ENCODE measurements around a stretch of chr4.

DNA sequence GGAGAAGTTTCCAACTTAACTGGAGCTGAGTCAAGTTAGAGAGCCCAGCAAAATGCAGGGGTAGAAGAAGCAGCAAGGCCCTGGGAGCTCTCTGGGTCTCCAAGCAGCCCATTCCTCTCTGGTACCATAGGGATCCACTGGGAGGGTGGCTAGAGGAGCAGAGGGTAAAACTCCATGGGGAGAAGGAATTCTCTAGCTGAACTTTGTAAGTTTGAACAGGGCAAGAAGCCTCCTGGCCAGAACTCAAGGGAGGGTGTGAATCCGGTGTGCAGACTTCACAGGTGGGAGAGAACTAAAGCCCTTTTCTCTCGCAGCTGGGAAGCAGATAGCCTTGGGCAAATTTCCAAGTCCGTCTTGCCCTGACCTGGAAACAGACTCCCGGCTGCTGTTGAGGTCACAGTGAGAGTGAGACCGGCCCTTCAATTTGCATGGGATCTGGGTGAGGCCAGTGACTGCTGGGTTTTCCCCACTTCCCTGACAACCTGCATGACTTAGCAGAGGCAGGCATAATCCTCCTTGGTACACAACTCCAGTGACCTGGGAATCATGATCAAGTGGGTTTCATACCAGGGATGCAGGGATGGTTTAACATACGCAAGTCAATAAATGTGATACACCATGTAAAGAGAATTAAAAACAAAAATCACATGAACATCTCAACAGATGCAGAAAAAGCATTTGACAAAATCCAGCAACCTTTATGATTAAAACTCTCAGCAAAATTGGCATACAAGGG is 94.5 kb upstream of the ZNF827 start:
- PRO-cap, 2 experiments, result no peak in any of the 2 experiments

DNA sequence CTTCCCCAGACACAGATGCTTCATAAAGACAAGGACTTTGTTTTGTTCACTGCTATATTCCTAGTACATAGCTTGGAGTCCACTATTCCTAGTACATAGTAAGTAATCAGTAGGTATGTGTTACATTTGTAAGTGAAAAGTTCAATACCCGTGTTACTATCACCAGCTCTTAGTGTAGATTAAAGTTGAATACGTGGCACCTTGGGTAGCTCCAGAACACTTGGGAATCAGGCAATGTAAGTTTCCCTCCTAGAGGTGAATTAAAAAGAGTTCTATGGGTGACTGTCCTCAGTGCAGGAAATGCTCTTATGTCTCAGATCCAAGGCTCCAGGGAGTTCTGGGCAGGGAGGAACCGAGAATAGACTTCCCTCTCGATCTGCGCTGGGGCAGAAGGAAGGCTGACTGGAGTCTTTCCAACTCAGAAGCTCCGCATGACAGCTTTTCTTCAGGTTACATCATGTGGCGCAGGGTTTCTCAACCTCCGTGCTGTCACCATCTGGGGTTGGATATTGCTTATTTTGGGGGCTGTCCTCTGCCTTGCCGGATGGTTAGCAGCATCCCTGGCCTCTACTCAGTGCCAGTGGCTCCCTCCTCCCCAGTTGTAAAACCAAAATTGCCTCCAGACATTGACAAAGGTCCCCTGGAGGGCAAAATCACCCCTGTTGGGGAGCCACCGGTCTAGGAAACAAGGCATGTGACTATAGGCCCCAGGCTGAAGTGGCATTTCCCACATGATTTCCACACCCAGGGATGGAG is 21.2 kb downstream of the REELD1 start:
- PRO-cap, 2 experiments, result no peak in any of the 2 experiments

DNA sequence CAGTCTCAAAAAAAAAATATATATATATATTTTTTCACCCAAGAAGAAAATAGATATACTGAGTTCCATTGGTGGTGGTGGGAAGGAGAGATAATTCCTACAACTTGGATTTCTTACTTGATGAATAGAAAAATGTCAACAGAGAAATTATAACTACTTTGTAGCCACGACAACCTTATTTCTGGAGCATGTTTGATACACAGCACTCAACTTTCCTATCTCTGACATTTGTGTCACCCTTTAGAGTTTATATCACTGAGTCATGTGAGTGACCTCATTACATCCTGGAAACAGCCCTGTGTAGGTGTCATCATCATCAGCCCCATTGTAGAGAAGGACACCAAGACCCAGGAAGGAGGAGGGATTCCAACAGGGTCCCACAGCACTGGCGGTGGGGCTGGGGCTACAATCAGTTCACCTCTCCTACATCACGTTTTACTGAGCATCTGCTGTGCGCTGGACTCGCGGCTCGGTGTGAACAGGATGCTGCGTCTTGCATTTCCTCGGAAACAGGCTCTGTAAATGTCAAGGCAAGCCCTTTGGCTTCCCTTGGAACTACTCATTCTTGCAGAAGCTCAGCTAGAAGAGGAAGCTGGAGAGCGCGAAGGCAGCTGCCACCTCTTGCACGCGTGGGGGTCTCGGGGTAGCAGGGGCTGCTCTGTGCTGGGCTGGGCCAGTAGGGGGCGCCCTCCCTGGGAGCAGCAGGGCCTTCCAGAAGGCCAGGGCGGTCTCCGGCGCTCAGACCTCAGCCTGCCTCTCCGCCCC is 28.8 kb downstream of the REELD1 start:
- PRO-cap, 2 experiments, result peak in 2 of 2 experiments; most common plus-strand start position 328 of the sequence (in 1); most common minus-strand start position 223 of the sequence (in 2)

DNA sequence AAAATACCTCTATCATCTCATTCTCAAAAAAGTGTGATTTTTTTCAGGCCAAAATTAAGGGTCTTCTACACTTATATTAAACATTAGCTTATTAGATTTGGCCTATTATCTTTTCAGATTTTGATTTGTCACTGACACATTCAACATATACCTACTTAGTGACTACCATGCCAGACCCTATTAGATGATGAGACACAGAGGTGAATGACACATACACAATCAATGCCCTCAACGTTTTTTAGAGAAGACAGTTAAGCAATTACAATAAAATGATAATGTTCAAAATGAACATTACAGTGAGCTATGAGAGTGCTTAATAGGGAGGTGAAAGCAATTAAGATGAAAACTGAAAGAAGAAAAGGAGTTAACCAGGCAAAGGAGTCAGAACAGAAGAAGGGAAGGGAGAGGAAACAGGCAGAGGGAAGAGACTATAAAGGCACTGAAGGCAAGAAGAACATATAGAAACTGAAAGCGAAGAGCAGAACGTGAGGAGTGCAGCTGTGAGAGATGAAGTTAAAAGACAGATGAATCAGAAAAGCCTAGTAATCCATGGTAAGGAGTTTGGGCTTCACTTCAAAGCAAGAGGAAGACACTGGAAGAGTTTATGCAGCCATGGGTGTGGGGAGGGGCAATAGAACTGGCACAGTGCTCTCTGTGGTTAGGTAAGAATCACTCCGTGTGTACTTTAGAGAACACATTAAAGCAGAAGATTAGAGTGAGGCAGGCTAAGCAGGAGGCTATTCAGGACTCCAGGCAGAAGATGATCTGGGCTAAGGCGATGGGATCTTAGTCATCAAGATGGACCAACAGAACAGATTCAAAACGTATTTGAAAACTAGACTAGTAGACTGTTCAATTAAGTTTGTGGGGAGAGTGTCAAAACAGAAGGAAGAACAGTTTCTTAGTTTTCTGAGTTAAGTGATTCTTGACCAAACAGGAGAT is 119.1 kb downstream of the REELD1 start:
- PRO-cap, 2 experiments, result no peak in any of the 2 experiments

- PRO-cap, 2 experiments, result peak in 1 of 2 experiments; most common plus-strand start chr4:147096928 (in 1)
These were observed 151.1 kb upstream of the TTC29 start for GRCh38 chr4:147096759-147097162.

- PRO-cap, 2 experiments, result no peak in any of the 2 experiments
These were observed 171.7 kb upstream of the TTC29 start for GRCh38 chr4:147117267-147117804.

DNA sequence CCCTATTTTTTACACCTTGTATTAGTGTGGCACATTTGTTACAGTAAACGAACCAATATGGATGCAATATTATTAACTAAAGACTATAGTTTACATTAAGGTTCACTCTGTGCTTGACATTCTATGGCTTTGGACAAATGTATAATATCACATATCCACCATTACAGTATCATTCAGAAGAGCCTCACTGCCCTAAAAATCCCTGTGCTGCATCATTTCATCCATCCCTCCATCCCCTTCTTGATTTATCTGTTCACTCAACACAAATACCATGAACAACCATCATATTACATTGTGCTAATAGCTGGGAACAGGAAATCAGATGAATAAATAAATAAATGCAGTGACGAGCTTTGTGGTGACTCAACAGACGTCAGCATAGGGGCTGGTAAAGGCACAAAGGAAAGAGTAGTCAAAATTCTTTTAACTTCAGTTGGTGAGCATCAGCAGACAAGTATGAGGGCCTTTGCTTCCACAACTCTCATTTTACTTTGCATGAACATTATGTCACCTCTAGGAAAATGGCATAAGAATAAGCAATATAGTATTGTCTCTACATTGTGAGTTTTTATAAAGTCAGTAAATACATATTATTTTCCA is 65.4 kb downstream of the EDNRA start:
- PRO-cap, 2 experiments, result peak in 1 of 2 experiments; most common plus-strand start position 432 of the sequence (in 1)

GRCh38 chr4:147822655-147823107 is 90.8 kb downstream of the ARHGAP10 start:
- PRO-cap, 2 experiments, result no peak in any of the 2 experiments

DNA sequence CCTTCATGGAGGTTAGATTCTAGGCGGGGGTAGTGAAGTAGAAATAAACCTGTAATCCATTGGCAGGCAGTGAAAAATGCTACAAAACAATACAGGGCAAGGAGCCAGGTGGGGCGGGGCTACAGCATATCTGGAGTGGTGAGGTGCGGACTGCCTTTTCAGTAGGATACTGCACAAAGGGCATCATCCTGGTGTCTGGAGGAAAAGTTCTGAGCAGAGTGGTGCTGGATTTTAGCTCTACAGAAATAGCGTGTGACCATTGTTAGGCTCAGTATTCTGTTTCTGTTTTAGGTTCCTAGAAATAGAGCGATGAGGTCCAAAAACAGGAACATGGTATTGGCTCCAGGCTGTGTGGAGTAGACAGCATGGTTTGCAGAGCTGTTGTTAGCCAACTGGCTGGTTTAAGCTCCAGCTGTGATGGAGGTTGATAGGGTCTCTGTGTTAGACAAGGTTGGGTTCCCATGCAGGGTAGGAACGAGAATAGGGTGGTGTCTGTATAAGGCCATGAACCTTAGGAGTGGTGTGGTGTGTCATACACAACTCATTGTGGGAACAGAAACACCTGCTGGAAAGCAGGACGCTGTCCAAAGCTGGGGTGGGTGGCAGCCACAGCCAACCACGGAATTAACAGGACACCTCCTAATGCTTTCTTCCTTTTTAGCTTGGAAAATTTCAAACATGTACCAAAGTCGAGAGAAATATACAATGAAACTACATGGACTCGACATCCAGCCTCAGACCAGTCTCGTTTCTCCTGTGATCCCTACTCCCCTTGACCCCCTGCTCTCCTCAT is 94.2 kb downstream of the ARHGAP10 start:
- PRO-cap, 2 experiments, result peak in 1 of 2 experiments; most common plus-strand start position 345 of the sequence (in 1); most common minus-strand start position 211 of the sequence (in 1)

DNA sequence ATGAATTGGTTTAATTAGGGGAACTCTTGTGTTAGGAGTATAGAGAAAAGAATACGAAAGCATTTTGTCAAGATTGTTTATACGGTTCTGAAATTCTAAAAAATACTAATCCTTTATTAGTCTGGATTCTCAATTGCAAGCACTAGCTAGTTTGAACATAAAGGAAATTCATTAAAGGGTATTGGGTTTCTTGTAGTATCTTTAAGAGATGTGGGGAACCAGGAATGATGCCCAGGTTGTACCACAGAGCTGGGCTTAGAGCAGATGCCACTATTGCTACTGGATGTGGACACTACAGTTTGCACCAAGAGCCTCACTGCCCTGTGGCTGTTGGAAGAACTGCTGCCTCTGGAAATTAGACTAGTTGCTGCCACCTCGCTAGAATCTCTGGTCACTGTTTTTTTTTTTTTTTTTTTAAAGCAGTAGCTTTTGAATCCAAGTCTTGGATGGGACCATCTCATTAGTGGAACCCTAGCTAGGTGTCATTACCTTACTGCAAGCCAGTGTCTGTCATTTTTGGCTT is 105.4 kb downstream of the ARHGAP10 start:
- PRO-cap, 2 experiments, result no peak in any of the 2 experiments

- PRO-cap, 2 experiments, result no peak in any of the 2 experiments
These were observed 276.1 kb downstream of the NR3C2 start for GRCh38 chr4:148166105-148166530.

- PRO-cap, 2 experiments, result no peak in any of the 2 experiments
These were observed 5.5 kb upstream of the NR3C2 start for GRCh38 chr4:148447589-148448202.

DNA sequence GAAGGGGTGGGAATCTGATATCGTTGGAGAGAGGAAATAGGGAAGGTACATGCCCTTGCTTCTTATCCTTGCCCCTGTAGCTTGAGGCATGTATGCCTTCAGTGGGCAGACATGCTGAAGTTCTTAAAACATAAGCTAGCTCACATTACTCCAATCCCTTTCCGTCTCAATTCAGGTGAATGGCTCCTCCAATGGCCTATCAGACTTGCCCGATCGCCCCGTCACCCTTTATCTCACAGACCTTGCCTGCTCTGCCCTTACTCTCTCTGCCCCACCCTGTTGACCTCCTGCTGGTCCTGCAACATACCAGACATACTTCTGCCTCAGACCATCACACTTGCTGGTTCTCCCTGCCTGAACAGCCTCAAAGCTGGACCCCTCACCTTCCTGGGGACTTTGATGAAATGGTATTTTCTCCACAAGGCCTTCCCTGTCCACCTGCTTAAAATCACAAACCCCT is 340.0 kb upstream of the NR3C2 start:
- PRO-cap, 2 experiments, result no peak in any of the 2 experiments

DNA sequence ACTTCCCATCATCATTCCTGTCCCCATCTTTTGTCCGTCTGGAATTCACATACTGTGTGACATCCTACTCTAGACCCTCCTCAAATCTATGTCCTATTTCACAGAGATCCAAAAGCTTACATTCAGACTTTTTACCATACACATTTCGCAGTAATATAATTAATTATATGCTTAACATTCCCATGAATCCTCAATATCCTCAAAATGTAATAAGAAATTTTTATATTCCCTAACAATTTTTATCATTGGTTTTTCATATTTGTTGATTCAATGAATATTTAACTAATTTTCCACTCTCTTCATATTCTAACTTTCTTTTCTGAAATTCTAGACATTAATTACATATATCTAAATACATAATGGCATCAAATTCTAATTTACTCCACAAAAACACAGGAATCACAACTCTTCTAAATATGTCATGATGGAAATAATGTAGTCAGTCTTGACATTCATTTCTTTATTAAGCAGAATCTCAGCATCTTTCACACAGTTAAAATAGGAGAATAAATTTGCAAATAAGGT is 59.2 kb downstream of the MAB21L2 start:
- PRO-cap, 2 experiments, result no peak in any of the 2 experiments

GRCh38 chr4:150649379-150649949 is 67.5 kb downstream of the MAB21L2 start:
- PRO-cap, 2 experiments, result no peak in any of the 2 experiments

- PRO-cap, 2 experiments, result no peak in any of the 2 experiments
These were observed 16.0 kb downstream of the LRBA start for GRCh38 chr4:150999187-150999446.

- PRO-cap, 2 experiments, result no peak in any of the 2 experiments
These were observed 1.2 kb upstream of the RPS3A start for GRCh38 chr4:151098188-151098650.

- PRO-cap, 2 experiments, result no peak in any of the 2 experiments
These were observed 47.6 kb downstream of the RPS3A start for GRCh38 chr4:151147088-151147372.

DNA sequence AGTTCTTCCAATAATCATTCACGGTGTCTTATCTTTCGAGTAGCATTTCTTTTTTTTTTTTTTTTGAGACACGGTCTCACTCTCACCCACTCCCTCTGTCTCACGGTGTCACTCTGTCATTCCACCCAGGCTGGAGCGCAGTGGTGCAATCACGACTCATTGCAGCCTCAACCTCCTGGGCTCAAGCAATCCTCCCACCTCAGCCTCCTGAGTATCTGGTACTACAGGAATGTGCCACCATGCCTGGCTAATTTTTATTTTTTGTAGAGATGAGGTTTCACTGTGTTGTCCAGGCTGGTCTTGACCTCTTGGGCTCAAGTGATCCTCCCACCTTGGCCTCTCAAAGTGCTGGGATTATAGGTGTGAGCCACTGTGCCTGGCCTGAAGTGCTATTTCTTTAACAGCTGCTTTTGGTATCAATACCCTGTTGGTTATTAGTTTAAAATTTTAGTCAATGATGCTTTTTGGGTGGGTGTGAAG is 69.0 kb downstream of the RPS3A start:
- PRO-cap, 2 experiments, result no peak in any of the 2 experiments

GRCh38 chr4:151206560-151207154 is 70.3 kb upstream of the PRSS48 start:
- PRO-cap, 2 experiments, result no peak in any of the 2 experiments